M059J (cell line): ENCODE measurements around a stretch of chr2.

DNA sequence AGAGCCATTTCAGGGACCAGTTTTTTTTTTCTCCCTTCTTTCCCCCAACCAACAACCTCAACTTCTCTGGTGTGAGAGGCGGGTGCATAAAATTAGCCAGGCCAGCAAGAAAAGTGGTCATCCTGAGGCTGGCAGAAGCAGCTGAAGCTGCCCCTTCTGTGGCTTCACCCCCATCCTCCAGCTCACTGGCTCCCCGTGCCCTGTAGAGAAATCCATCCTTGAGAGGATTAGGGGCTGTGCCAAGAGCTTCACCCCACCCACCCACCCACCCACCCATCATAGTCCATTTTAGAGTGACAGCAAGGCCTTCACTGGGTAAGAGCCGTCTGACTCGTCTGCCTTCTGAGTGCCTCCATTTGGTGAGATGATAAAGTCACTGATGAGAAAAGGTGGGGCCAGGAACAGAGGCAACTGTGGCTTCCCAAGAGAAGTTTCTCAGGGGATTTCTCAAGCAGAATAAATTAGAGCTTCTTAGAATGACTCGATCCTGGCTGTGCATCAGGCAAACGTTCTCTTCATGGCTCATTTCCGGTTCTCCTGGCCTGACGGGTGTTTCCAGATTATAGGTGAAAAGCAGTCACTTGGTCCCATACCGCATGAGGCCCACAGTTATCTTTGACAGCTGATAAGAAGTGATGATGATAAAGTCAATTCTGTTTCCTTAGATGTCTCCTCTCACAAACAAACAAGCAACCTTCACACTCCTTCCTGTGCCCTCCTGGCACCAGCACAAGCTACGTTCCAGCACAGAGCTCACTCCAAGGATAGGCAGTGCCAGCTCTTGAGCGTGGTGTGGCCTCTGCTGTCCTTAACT is 38.0 kb upstream of the KCNF1 start:
- RAMPAGE, long total RNA = no peak

GRCh38 chr2:10912080-10912591 is 402 bp downstream of the KCNF1 start:
- RAMPAGE, long total RNA = no peak

- RAMPAGE, long total RNA = no peak
These were observed 59.7 kb upstream of the C2orf50 start for GRCh38 chr2:11073189-11073725.

DNA sequence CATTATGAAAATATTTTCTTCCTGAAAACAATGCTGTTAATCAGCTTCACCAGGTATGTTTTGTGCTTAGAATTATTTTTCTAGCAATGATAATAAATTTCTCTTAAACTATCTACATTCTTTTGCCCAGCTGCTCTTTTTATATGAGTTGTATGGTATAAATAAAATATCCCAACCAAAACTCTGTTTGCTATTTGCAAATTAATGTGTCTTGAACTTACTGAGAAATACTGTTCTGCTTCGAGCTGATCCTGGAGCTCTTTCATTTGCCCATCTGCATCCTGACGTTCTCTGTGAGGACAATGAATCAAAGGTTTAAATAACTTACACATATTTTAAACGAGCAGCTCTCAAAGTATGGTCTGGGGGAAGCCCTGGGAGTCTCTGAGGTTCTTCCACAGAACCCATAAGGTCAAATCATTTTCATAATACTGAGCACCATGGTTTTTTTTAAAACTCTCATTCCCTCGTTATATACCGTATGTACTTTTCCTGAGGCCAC is 46.6 kb downstream of the SLC66A3 start:
- RAMPAGE, long total RNA = no peak

GRCh38 chr2:11216086-11216287 is 60.7 kb downstream of the SLC66A3 start:
- RAMPAGE, long total RNA = no peak

- RAMPAGE, long total RNA = no peak
These were observed 59.3 kb upstream of the ROCK2 start for GRCh38 chr2:11403720-11404183.

DNA sequence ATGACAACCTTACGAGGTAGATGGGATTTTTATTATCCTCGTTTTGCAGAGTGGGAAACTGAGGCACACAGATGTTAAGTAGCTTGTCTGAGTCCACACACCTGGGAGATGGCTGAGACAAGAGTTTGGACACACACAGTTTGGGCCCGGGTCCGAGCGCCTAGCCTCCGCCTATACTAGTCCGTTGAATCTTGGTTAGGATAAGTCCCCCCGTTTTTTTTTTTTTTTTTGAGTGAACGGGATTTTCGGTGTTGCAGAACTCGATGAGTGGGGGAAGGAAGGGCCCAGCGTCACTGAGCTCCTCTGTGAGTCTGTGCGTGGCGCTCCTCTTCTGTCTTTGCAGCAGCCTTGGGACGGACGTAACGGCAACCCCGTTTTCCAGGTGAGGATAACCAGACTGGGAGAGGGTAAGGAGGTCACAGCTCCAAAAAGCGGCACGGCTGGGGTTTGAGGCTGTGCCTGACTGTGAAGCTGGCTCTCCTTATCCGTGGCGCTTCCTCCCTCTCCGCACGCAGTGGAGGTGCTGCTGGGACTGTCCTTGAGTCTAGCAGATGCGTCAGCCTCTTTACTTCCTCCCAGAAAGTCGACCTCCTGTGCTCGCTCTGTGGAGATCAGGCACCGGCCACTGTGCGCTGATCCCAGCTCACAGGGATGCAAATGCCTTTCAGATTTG is 29.8 kb upstream of the E2F6 start:
- RAMPAGE, long total RNA = no peak

DNA sequence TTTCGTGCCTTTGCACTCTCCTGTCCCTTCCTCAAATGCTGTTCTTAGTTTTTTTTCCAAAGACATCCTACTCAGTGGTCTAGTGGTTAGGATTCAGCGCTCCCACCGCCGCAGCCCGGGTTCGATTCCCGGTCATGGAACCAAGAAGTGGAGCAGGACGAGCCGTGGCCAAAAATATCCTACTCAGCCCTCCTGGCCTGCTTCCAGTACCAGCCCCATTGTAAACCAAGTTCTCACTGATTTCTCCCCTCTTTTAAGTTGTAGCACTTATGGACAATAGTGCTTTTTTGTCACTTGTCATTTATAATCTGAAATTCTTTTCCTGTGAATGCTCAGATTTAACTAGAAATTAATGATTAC is 17.8 kb downstream of the GREB1 start:
- RAMPAGE, long total RNA = no peak

DNA sequence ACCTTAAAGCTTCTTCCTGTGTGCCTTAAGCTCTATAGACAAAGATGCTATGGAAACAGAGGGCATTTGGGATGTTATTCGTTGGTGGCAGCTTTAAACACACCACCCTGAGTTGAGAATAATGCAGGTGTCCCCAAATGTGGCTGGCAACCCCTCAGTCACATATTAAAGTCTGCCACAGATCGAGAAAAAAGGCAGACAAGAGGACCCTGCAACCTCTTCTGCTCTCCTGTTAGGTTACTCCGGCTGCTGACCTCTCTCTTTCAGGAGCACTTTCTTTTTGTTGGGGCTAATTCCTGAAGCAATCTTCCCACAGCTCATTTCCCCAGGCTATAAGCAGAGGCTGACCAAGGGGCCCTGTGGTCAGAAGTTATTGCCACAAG is 20.1 kb downstream of the GREB1 start:
- RAMPAGE, long total RNA = no peak

DNA sequence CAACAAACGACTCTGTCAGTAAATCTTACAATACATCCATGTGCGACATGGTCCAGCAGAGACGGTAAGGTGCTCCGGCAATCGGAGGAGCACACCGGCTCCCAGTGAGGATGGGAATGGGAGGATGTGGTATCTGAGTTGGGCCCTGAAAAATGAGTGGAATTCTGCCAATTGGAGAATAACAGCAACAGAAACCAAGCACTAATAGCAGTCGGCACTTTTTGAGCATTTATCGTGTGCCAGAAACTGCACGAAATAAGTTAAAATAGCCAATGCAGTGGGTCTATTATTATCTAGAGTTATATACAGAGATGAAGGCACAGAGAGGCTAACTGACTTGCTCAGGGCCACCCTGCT is 35.5 kb downstream of the GREB1 start:
- RAMPAGE, long total RNA = no peak

GRCh38 chr2:11750189-11751514 is 4.2 kb downstream of the LPIN1 start:
- RAMPAGE, long total RNA = no peak

- RAMPAGE, long total RNA = no peak
These were observed 19.0 kb downstream of the LPIN1 start for GRCh38 chr2:11765419-11765822.

DNA sequence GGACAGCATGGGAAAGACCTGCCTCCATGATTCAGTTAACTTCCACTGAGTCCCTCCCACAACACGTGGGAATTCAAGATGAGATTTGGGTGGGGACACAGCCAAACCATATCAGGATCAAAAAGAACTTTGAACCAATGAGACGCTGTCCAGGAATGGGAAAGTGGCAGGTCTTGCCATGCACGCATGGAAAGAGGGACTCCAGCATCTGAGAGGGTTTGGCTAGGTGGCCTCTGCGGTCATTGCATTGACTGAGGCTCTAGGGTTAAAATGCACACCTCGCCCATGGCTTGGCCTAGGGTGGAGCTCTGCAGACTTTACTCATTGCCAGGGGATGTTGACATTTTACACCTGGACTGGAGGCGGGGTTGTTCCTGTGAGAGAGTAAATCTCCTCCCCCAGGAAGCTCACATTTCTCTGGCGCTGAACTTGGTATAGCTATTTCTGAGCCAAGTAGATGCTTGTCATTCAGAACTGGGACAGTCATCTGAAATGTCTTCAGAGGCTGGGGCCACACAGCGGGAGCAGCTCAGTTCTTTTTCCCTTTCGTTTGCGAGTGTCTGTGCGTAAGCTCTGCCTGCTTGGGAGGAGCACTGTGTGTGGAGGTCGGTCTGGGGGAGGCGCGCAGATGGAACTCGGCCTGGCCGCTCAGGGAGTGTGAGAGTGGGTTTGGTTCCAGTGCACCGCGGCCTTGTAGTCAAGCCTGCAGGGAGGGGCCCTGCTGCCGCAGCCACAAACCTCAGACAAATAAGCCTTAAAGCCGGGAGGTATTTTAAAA is 76.4 kb downstream of the LPIN1 start:
- RAMPAGE, long total RNA = no peak

DNA sequence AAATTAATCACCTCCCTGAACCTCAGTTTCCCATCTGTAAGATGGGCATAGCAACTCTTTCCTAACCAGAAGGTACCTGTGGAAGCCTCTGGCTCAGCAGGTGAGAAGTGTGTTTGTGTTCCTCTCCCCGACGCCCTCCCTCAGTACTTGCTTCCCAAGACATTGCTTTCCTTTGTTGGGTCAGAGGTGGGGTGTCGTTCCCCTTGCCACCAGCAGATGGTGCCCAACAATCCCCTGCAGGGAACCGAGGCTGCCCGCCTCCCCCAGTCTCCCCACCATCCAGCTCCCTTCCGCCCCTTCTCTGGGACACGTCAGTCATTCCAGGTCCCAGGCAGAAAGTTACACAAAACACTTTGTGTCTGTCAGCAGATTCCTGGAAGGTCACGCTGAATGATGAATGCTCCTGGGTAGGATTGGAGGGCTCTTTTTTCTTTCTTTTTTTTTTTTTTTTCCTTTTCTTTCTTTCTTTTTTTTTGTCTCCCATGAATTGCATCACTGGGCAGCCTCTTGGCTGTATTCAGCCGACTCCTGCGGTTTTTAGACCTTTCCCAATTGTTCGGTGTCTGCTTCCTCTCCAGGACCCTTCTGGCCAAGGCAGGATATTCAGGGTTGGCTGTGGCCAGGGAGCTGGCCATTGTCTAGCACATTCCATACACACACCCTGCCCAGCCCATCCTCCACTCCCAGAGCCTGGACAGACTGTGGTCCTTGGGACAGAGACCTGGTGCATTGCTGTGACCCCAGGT is 117.3 kb downstream of the LPIN1 start:
- RAMPAGE, long total RNA = no peak

DNA sequence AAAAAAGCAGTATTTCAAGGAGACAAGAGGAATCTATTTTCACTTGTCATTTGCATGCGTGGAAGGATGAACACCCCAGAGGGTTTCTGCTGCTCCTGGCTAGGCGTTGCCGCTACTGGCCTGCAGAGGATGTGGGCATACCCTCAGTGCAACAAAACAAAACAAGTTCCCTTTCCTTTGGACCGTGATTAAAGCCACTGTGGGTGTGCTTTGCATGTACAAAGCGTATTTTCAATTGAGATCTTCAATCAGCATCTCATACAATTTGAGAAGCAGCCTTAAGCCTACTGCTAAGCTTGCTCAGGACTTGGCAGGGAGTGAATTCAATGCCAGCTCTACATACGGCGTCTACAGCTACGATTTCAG is 298.4 kb downstream of the LPIN1 start:
- RAMPAGE, long total RNA = no peak

DNA sequence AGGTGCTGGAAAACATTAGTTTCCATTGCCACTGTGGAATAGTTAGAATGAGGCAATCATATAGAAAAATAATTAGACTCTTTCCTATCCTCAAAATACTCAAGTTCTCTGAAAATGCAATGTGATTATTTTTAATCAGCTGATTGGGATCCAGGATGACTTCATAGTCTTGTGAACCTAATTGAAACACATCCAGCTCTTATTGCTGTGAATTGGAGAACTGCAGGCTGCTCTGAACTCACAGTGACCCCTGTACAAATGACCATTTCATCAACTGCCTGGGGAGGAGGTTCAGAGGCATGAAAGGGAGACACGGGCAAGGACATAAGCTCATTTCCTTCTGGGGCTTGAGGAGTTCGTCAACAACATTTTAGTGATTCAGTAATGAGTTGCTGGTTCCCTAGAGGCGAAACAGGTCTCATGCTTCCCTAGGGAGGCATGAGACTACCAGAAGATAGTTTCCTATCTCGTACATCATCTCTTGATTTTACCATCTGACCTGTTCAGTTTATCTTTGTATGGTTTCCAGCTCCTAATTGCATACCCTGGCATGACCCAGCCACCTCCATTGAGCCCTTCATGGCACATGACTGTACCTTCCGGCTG is 422.6 kb downstream of the LPIN1 start:
- RAMPAGE, long total RNA = no peak

- RAMPAGE, long total RNA = no peak
These were observed 403.0 kb upstream of the TRIB2 start for GRCh38 chr2:12313593-12314194.

GRCh38 chr2:12702386-12703308 is 14.1 kb upstream of the TRIB2 start:
- RAMPAGE, long total RNA = no peak

- RAMPAGE, long total RNA = no peak
These were observed 1.8 kb upstream of the TRIB2 start for GRCh38 chr2:12714728-12715501.

GRCh38 chr2:12715502-12715675 is 1.3 kb upstream of the TRIB2 start:
- RAMPAGE, long total RNA = no peak